Heart (tissue), 3 donors: ENCODE data around the genes POLR2F and SOX10.

DNA sequence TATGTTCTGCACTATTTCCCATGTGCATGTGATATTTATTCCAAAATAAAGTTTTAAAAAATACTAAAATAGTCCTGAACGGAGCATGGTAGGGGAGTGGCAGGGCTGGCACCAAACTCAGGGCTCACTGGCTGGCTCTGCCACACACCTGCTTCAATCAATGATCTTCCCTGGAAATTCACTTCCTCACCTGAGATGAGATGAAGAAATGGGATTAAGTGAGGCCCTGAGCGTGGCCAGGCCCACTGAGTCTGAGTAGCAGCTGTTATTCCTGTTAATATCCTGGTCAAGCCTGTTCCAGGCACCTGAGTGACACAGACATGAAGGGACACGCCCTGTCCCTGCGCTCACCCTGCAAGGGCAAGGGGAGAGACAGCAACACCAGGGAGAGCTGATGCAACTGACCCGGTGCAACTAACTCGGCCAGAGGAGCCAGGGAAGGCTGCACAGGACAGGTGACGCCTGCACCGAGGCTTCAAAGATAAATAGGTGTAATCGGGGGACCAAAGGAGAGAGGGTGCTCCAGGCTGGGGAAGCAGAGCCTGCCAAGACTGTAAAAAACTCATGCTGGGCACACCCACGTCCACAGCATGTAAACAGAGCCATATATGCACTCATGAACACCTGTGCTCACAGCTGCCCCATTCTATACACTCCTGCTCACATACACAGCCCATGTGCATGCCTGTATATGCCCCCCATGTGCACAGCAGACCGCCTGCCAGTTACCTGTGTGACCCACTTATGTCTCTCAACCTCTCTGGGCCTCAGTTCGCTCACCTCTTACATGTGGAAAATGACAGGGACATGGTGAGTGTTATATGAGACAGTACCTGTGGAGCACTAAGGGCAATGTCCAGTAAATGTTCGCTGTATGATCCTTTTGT, 20.1 kb upstream of the H1-0 start:
- RAMPAGE, long total RNA, 2 experiments, result no peak in any of the 2 experiments

DNA sequence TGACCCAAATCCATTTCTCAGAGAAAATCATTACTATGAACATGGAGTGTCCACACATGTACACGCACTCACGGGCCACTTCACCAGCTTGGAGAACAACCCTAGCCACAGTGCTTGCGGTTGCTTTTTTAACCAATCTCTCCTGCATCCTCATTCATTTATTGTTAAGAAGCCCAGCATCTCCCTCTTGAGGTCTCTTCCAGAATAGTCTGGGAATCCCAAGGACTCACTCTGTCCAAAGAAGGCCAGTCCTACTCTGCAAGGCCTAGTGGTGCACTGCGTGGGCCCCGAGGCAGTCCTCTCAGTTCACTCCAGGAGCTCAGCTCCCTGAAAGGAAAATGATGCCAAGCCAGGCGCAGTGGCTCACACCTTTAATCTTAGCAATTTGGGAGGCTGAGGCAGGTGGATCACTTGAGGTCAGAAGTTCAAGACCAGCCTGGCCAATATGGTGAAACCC, 13.2 kb upstream of the H1-0 start:
- RAMPAGE, long total RNA, 2 experiments, result no peak in any of the 2 experiments

GRCh38 chr22:37796168-37796383, 9.0 kb upstream of the H1-0 start:
- RAMPAGE, long total RNA, 2 experiments, result no peak in any of the 2 experiments

DNA sequence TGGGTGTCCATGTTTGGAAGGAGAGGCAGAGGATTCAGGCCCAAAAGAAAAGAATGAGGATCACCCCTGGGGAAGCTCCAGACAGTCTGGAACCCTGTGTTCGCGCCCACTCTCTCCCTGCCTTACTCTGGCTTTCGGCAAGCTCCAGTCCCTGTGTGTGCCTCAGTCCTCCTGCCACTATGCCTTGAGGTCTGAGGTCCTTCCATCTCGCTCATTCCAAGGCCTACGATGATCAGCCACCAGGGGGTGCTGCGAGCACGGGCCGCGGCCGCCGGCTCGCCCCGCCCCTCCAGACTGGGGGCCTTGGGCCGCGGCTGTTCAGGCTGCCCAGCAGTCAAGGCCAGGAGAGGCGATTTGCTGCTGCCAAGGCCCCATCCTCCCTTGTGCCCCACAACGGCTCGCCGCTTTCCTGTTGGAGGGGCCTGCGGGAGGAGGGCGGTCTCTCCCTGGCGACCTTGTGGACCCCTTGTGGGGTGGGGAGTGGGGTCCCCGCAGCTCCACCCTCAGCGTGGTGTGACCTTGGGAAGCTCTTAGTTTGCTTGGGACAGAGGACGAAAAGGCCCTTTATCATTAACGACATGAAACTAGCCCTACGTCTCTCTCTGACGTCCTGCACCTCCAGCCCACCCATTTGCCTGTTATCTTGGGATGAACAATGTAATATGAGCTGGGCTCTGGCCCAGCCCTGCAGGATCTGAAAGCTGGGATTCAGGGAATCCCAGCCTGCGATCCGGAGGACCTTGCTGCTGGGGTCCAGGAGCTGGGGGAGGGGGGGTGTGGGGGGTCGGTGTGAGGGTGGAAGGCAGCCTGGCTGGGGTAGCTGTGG, 5.4 kb upstream of the GALR3 start:
- RAMPAGE, long total RNA, 2 experiments, result no peak in any of the 2 experiments

GRCh38 chr22:37894962-37895757, 10.9 kb upstream of the MICALL1 start:
- RAMPAGE, long total RNA, 2 experiments, result no peak in any of the 2 experiments

DNA sequence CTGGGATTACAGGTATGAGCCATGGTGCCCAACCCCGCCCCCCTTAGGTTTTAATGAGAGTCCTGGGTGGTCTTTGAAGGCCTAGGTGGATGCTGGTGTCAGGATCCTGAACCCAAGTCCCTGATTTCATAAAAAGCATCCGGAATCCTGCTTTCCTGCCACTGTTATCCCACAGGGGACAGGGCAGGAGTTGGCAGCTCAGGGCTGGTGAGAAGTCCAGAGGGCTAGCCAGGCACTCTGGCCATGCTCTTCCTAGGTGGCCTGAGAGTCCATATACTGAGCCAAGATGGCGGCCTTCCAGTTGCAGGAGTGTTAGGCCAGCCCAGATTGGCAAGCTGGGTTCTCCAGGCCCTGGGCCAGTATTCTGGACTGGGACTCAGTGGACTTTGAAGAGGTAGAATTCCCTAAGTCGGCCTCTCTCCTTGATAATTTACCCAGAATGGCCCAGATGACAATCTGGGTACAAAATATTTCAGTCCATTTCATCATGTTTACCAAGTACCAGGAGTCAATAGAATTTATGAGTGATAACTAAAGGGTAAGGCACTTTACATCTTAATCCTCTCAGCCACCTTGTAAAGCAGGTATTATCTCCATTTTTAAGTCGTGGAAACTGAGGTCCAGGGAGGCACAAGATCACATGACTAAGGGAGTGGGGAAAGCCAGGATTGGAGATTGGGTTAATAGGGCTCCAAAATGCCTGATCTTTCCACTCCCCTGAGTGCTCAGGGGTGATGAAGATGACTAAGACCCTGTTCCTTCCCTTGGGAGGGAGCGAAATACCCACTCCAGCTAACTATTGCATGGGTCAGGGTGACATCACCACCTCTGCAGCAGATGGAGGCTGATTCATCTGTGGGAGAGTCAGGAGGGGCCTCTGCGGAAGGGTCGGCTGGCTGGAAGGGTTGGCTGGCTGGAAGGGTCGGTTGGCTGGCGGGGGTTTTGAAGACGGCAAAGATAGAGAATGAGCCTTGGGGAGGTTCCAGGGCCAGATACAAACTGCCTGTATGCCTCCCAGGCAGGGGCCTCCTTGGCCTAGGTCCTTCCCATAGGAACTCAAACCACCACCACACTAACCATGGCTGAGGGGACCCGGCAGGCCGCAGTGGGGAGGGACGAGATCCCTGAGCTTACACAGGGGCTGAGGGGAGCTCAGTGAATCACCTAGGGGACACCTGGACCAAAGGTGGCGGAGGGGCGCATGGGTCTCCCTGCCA, 1.2 kb upstream of the MICALL1 start:
- RAMPAGE, long total RNA, 2 experiments, result no peak in any of the 2 experiments

DNA sequence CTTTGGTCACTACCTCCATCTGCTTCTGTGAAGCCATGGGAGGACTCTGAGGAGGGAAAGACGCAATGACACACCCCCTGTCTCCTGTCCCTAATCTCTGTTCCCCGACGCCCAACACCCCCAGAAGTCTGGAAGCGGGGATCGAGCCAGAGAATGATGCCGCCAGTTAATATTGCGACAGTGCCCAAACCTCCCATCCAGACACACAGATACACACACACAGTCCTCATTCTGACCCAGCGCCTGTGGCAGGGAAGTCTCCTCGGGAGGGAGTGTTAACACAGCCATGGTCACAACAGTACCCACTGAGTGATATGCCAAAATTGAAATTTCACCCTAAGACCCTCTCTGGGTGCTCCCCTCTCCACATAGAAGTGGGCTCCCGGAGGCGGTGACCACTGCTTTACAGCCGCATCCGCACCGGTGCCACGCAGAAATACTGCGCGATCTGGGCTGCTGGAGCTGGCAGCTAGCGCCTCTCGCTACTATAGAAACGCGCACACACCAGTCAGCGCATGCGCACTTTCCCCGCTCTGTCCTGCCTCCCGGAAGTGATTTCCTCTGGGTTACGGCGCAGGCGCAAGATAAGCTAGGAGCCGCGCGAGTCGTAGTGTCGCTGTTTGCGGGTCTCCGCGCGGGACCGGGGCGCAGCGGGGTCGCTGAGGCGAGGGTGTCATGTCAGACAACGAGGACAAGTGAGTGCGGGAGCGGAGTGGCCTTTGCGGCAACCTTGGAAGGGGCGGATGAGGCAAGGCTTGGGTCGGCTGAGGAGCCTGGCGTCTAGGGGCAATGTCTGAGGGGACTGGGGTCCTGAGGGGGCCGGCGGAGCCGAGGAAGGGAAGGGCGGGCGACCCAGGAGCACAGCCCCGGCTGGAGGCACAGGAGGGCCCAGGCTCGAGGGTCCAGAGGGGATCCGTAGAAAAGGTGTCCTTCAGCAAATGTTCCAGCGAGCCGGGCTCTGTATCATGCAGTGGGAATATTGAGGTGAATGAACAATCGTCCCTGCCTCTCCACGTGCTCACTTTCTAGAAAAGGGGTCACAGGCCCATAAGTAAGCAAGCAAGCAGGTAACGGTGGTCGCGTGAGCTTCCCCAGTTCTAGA, at the start of gene POLR2F:
Gene POLR2F, plus strand, starts transcription at position 587 of the 1,102 bp plus-strand sequence.
- RAMPAGE, long total RNA, 2 experiments, result start-site peak on the plus strand in 2 of 2 experiments, centred at positions 592 to 599 of the sequence, 881 to 2,186 reads per replicate

GRCh38 chr22:37981523-37981945, 2.8 kb downstream of the SOX10 start:
- RAMPAGE, long total RNA, 2 experiments, result no peak in any of the 2 experiments

DNA sequence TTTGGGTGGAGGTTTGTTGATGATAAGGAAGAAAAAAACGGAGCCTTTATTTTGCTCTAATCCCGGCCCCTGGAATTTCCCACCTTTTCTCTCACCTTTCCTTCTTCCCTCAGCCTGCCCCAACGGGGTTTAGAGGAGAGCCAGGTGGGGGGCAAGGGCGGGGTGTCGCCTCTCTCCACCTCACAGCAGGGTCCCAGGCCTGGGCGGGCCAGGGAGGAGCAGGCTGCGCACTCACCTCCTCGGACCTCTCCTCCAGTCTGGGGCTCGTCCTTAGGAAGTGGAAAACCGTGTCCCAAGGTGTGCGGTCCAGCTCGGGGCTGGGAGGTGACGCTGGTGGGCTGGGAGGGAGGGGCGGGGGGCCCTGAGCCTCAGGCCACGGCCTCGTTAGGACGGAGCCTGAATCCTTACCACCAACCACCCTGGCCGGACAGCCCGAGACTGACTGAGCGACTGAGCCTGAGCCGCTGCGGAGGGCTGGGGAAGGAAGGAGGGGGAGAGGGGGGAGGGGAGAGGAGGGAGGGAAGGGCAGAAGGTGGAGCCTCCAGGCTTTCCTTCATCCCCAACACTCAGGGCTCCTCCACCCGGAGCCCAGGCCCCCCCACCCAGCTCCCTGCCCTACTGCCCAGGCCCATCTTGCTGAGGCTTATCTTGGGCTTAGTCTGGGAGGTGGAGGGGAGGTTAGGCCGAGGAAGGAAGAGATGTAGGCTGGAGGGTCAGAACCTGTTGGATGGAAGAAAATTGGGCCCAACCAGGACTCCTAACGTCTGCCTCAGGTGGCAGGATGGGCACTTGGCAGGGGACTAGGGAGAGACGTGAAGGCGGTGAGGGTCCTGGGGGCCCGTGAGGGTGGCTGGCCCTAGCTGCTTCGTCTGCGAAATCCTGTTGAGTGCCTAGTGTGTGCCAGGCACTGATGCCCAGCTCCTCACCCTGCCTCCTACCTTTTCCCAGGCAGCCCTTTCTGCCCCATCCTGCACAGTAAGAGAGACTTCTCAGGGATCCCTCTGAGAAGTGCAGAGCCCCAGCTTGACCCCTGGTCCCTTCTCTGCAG, at the start of gene SOX10:
Gene SOX10, minus strand, starts transcription at position 452 of the 1,048 bp plus-strand sequence.
- RAMPAGE, long total RNA, 2 experiments, result no peak in any of the 2 experiments

DNA sequence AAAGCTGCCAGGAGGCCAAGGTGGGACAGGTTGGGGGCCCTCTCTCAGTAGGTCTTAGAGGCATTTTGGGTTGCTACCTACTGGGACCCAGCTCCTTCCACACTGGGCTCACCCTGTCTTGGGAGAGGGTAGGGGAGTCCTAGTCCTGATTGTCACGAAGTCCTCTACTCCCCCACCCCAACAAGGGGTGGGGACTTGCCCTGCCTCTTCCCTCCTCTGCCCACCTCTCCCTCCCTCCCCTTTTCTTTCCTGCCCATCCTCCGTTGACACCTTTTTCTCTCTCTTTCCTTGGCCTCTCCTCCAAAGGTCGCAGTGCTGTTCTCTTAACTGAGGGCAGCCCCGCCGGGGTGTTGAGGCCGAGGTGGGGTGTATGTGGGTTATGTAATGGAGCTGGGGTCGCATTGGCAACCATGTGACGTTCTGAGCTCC, 862 bp upstream of the SOX10 start:
- RAMPAGE, long total RNA, 2 experiments, result no peak in any of the 2 experiments

- RAMPAGE, long total RNA, 2 experiments, result no peak in any of the 2 experiments
These were observed 10.1 kb upstream of the BAIAP2L2 start for GRCh38 chr22:38120619-38120951.

- RAMPAGE, long total RNA, 2 experiments, result no peak in any of the 2 experiments
These were observed 24.8 kb upstream of the BAIAP2L2 start for GRCh38 chr22:38135246-38135640.

DNA sequence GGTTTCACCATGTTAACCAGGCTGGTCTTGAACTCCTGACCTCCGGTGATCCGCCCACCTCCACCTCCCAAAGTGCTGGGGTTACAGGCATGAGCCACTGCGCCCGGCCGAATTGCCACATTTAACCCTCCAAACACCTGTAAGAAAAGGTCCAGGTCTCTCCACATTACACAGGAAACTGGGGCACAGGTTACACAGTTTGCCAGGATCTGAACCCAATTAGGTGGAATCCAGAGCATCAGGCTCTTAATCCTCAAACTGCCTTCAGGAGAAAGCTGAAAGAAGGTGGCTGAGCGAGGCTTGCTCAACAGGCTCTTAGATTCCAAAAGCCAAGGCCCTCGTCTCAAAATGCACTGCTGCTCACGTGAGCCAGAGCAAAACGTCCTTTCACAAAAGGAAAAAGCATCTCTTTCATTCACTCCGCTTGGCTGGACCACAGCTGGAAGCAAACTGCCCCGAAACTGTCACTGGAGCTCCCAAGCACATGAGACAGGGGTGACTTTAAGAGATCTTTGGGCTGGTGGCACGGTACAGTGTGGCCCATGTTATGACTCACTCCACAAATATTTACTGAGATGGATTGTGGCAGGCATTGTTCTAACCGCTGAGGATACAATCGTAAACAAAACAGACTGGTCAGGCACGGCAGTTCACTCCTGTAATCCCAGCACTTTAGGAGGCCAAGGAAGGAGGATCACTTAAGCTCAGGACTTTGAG, 3.8 kb downstream of the PLA2G6 start:
- RAMPAGE, long total RNA, 2 experiments, result no peak in any of the 2 experiments

GRCh38 chr22:38235360-38235771, 33.6 kb downstream of the MAFF start:
- RAMPAGE, long total RNA, 2 experiments, result no peak in any of the 2 experiments

- RAMPAGE, long total RNA, 2 experiments, result no peak in any of the 2 experiments
These were observed 31.1 kb upstream of the CSNK1E start for GRCh38 chr22:38348140-38348933.

DNA sequence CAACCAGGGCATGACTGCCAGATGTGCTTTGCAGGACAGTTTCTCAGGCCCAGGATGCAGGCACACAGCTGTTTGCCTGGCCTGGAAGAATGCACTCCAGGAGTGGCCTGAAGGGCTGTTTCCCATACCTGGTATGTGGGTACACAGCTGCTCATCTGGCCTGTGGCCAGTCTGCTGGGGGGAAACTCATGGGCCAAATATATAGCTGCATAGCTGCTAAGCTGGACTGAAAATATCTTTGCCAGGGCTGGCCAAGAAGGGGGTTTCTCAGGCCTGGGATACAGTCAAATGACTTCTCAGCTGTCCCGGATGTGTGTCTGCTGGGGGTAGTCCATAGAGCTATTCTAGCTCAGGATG, 56.7 kb upstream of the CSNK1E start:
- RAMPAGE, long total RNA, 2 experiments, result no peak in any of the 2 experiments

DNA sequence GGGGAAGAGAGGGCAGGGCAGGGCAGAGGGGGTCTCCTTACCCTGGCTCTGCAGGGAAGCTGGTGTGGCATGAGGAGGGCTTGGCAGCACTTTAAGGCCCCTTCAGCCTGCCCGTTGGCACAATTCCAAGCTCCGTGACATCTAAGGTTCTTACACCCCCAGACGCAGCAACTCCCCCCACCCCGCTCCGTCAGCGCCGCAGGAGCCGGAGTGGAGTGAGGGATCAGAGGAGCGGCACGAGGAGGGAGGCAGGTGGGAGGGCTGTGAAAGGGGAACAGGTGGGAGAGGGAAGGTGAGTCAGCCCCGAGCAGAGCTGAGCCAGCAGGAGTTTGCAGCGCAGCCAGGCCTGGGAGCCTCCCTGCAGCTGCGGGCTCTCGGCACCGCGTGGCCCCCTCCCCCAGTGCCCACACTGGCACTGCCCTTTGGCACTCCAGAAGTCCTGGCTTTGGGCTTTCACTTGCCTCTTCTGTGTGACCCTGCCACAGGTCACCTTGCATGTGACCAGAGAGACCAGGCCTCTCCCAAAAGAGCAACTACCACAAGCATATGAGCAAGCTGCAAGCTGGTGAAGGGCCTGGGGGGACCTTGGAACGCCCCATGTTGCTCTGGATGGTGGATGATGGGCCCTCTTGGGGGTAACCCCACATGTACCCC, 32.0 kb downstream of the KCNJ4 start:
- RAMPAGE, long total RNA, 2 experiments, result no peak in any of the 2 experiments

GRCh38 chr22:38489101-38490068, 16.7 kb downstream of the DDX17 start:
- RAMPAGE, long total RNA, 2 experiments, result no peak in any of the 2 experiments

GRCh38 chr22:38490460-38490861, 15.7 kb downstream of the DDX17 start:
- RAMPAGE, long total RNA, 2 experiments, result no peak in any of the 2 experiments

- RAMPAGE, long total RNA, 2 experiments, result no peak in any of the 2 experiments
These were observed 14.1 kb downstream of the DDX17 start for GRCh38 chr22:38492025-38492398.